Cardiac fibroblast (primary cell): ENCODE measurements around a stretch of chr14.

DNA sequence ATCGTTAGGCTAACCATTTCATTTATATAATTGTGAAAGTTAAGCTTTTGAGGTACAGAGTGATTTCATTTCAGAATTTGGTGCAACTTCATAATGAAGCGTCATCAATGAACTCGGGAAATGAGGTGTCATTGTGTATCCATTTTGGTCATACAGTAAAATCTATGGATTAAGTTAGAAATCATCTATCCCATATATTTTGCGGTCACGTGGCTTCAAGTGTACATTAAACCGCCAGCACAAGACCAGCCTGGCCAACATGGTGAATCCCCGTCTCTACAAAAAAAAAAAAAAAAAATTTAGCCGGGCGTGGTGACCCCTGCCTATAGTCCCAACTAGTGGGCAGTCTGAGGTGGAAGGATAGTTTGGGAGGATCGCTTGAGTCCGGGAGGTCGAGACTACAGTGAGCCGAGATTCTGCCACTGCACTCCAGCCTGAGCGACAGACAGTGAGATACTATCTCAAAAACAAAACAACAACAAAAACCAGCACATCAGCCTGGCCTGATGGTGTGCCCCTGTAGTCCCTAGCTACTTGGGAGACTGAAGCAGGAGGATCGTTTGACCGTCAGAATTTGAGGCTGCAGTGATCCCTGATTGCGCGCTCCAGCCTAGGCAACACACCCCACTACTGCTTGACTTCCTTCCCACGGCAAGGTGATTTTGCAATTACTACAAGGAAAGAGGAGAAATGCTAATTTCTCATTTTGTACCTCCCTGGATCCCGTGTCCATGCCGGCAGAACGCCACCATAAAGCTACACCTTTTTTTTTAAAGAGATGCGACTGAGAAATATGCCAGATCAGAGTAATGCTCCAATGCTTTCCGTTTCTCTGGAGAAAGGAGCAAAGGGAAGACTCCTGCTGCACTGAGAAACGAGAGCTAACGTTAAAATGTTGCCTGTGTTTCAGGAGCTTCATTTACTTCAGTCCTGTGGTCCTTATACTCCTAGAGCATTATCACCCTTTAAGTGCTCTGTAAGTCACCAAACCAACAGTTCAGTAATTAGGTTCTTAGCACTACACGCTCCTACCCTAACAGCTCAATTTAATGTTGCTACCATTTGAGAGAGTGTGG is 756 bp upstream of the SCFD1 start:
- RRBS, result 27% methylated on average over 4 of the region's 27 CpGs

DNA sequence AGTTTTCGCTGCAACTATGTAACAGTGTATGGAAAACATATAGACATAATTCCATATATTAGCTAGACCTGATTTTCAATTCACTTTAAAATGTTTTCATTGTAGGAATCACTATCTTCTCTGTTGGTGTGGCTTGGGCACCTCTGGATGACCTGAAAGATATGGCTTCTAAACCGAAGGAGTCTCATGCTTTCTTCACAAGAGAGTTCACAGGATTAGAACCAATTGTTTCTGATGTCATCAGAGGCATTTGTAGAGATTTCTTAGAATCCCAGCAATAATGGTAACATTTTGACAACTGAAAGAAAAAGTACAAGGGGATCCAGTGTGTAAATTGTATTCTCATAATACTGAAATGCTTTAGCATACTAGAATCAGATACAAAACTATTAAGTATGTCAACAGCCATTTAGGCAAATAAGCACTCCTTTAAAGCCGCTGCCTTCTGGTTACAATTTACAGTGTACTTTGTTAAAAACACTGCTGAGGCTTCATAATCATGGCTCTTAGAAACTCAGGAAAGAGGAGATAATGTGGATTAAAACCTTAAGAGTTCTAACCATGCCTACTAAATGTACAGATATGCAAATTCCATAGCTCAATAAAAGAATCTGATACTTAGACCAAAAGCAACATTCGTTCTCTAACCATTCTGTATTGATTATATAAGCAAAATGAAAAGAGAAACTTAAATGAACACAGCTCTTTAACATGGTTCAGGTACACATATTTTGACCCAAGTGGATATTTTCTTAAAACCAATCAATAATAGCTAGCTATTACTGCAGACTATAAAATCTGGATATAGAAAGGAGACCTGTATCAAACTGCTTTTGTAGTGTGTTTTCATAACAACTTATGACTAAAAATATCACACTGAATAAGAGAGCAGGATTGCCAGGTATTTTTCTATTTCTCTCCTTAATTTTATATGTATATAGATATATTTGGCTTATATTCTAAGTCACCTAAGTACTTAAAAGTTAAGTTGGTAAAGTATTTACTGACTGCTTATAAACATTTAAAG is 15.5 kb downstream of the COCH start:
- RRBS, result no CpG with 5 or more reads among the region's 4 CpGs

DNA sequence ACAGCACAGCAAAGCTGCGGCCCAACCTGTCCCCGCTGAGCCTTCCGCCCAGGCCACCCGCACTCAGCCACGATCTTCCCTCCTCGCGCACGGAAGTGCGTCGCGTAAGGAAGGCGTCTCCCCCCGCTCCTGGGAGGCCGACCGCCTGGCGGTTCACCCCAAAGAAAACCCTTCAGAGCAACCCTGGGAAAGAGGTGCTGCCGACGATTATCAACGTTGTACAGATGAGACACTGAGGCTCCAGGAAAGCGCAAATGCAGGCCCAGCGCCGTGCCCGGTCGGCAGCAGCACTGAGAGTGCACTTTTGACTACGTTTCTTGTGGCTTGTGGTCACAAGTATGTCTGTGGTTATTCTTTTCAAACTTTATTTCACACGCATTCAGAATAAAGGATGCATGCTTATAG is 499 bp upstream of the HECTD1 start:
- RRBS, result no CpG with 5 or more reads among the region's 26 CpGs

DNA sequence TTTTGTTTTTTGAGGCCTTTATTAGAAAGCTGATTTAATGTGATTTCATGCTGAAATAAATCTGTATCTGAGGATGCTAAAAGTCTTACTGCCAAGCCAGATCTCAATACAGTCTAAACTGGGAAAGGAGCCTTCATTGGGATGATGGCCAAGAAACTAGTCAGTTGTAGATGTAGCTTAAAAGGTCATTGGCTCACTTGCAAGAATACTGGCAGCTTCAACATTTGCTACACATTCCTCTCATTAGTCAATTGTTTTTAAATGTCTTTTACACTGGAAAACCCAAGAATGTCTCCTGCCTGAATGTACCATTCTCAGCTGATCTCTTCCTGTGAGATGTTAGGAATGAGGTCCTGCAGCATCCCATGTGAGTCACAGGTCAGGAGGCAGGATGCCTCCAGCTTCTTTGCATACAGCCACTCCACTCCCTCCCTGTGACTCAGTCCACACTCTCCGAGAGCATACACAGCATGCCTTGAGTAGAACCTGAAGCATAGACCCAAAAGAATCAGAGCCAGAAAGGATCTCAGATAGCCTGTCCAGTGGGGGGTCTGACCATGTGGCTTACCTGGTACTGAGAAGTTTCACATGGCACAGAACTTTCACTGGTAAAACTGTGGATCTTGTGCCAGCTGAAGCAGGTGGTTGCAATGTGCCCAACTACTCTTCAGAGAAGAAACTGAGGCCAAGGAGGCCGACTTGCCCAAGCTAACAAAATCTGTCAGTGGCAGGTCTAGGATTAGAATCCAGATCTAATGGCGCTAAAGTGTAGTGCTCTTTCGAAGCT is 56.0 kb upstream of the HECTD1 start:
- RRBS, result no CpG with 5 or more reads among the region's 4 CpGs

GRCh38 chr14:32078800-32079333 is 1.8 kb downstream of the ARHGAP5 start:
- RRBS, result no CpG with 5 or more reads among the region's 8 CpGs

GRCh38 chr14:32484059-32485249 is 155.4 kb downstream of the AKAP6 start:
- RRBS, result no CpG with 5 or more reads among the region's 25 CpGs

DNA sequence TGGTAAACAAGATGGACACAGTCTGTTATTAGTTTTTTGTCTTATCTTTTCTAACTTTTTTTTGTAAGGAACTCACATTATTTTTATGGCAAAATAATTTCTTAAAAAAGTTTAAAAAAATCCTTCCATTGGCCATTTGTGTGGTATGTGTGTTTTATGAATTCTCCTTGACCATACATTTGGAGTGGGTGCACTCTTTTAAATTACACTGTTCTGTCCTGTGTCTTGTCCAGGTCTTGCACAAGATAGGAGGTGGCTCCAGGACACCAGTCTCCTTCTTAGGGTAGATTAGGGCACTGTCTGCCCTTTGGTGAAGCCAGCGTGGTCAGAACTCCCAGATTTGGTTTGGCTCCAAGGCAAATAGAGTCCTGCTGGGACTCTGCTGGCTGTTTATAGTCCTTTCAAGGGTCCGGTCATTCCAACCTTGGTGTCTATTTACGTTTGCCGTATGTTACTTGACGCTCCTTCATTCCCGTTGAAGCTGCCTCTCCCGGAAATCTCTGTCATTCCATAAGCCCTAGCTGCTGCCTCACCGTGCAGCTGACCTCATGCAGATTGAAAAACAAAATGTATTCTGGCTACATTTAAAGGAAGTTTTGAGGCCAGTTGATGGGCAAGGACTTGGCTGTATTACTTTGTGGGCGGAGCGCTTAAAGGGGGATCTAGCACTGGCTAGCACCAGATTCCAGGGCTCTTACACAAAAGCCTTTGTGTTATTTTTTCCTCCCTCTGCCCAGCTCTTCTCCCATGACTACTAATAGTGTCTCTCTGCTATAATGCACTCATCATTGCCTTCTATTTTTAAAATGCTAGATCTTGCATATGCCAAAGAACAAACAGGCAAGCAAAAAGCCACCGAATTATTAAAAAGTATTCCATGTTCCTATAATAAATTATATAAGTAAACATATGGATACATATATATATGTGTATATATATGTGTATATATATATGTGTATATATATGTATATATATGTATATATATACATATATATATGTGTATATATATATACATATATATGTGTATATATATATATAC is 180.7 kb downstream of the AKAP6 start:
- RRBS, result 2% methylated on average over 5 of the region's 11 CpGs

GRCh38 chr14:33611392-33611846 is 339.5 kb downstream of the EGLN3 start:
- RRBS, result no CpG with 5 or more reads among the region's 4 CpGs

DNA sequence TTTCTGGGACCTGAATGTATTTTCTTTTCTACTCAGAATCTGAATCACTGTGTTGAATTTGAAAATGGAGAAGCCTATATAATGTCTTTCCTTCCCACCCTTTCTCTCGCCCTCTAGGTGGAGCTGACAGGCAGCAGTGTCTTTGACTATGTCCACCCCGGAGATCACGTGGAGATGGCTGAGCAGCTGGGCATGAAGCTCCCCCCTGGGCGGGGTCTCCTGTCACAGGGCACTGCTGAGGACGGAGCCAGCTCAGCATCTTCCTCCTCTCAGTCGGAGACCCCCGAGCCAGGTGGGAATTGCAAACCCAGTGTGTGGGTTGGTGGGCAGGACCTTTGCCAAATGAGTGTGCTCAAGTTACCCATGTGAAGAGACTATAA is 274.8 kb downstream of the EGLN3 start:
- RRBS, result no CpG with 5 or more reads among the region's 7 CpGs

GRCh38 chr14:33880831-33881039 is 70.1 kb downstream of the EGLN3 start:
- RRBS, result no CpG with 5 or more reads among the region's 3 CpGs

DNA sequence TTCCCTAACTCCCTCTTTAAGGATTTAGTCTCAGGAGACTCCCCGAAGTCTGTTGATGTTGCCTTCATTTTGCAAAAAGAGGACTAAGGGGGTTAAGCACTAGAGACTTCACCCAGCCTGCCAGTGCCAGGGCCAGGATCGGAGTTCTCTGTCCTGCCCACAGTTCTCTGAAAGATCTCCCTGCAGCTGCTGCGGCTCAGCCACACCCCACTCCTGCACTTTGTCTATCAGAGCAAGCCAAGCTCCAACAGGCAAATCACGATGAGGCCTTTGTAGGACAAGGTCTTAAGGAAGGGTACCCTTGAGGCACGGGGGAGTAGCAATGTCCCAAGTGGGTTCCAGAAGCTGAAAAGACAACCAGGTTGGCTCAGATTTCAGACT is 148.8 kb upstream of the EGLN3 start:
- RRBS, result no CpG with 5 or more reads among the region's 5 CpGs

DNA sequence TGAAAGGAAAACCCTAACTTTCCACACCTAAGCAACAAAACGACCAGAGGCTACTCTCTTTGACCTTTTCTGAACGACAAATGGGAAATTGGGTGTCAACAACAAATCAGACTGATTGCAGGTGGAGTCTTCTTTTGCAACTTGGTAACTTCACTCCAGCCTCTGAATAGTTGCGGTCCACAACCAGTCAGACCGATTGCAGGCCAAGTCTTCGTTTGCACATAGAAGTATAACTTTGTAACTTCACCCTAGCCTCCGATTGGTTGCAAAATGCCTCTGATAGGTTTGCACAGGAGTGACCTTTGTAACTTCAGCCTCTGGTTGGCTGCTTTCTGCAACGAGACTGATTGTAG is 129.4 kb downstream of the SPTSSA start:
- RRBS, result no CpG with 5 or more reads among the region's 7 CpGs

DNA sequence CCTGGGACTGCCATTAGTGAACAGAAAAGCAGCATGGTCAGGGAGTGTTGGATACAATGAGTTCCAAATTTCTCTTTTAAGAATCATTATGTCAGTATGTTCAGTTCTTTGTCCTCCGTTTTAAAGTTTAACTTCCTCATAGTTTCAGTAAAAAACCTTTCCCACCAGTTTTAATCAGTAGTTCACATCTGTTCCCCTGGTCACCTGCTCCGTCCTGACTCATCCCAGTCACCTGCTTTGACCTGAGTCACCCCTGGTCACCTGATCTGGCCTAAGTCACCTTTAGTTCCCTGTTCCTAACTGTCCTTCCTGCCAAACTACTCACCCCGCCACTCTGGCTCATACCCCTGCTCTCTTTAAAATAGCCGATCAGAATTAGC is 36.6 kb downstream of the SPTSSA start:
- RRBS, result no CpG with 5 or more reads among the region's 4 CpGs

- RRBS, result no CpG with 5 or more reads among the region's 34 CpGs
Measured at GRCh38 chr14:34556508-34556794, 16.9 kb upstream of the EAPP start.

- RRBS, result no CpG with 5 or more reads among the region's 5 CpGs
Measured at GRCh38 chr14:34682629-34683193, 31.7 kb downstream of the CFL2 start.

DNA sequence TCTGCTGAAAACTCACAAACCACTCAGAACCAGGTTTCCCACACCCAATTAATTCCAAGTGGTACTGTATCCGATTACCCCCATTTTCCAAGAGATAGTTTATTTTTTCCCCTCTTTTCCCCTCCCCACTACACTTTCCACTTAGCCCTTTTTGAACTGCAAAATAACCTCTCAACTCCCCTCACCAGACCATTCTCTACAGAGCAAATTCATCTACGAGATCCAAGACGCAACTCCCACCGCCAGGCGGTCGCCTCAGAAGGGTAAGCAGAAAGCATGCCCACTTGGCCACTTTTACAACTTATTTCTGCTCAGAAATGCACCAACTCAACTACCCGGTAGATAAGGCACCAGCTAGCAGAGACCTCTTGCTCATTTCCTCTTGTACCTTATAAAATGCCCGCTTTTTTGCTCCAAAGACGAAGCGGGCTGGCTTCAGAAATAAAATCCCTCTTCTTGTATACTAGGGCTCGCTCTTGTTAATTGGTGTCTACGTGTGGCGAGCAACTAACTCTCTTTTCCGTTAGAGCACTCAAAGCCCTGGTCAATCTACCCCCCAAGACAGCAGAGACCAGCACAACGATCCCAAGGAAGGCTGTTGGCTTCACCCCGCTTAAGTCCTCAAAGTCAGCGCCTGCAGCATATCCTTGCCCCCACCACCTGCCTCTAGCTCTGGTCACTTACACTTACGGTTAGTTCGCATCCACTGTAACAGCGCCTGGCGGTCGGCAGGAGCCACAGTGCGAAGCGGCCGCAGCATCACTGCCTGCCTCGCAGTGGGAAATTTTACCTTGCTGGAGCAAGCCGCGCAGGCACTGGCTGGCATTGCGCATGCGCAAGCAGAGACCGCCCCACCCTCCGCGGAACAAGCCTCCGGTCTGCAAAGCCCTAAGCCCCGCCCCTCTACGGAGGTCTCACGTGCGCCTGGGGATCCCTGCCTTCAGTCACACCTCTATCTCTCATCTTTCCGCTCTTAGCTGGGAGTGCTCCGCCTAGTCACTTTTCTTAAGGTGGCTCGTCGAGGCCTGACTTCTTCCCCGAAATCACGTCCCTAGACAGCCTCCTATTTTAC is 716 bp upstream of the SRP54 start:
- RRBS, result no CpG with 5 or more reads among the region's 44 CpGs

DNA sequence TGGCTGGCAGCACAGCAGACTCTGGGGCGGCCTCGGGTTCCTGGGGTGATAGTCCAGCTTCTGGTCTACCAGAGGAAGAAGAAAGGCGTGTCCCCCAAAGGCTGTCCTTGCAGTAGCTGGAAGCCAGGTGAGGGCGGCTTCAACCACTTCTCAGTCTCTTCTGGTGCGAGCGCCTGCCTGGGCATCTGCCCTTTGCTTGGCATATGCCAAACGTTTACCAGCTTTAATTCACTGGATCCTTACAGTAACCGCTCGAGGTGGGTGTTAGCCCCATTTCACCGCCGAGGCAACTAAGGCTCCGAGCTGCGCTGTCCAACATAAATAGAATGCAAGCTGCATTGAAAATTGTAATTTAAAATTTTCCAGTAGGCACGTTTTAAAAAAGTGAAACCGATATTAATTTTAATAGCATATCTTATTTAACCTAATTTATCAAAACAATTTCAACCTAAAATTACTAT is 786 bp downstream of the FAM177A1 start:
- RRBS, result no CpG with 5 or more reads among the region's 15 CpGs

DNA sequence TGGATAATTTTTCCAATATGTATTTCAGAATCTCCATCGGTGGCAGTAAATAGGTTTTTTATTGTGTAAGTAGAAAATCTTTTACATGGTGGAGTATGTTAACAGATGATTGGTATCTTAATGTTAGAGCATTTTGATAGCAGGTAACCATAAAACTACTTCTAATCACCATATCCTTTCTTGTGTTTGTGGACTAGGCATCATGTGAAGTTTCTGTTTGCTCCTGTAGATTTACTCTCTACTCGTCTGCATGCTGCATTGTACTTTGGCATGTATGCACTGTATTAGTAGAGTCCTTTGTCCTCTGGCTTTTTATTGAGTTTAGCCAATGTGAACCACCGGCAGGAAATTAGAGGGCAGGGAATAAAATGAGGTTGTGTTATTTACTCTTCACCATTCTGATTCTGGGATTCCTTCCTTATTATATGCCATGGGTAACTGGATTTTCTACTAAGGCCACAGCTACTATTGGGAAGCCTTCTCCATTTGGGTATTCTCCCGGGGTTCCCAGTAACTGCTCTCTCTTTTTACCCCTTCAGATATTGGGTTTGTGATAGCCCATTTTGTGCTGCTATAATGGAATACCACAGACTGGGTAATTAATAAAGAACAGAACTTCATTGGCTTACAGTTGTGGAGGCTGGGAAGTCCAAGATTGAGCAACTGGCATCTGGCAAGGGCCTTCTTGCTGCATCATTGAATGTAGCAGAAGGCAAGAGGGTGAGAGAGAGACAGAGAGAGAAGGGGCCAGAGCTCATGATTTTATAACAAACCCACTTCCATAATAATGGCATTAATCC is 22.3 kb downstream of the FAM177A1 start:
- RRBS, result no CpG with 5 or more reads among the region's 4 CpGs

DNA sequence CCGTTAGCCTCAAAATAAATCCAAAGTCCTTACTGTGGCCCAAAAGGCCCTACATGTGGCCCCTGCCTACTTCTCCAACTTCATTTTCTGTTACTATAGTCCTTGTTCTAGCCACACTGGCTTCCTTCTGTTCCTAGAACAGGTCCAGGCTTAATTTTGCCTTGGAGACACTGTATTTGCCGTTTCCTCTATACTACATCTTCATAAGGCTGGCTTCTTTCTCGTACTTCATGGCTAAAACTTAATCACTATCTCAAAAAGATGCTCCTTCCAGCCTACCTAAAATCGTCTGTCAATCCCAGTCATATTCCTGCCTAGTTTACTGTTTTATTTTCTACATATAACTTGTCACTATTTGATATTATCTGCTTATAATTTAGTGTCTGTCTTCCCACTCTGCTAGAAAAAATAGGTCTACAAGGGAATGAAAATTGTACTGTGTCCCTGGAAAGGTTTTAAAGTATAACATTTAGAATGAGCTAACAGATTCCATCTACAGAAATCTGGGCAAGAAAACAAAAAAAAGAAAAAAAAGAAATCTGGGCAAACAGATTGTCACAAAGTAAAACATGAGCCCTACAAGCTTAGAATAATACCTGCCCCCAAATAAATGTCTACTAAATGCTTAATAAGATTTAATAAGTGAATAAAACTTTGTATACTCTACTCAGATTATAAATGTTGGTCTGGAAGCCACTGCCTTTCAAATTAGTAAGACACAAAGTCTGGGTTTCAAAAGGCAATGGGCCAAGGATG is 18.5 kb downstream of the PPP2R3C start:
- RRBS, result no CpG with 5 or more reads among the region's 4 CpGs

DNA sequence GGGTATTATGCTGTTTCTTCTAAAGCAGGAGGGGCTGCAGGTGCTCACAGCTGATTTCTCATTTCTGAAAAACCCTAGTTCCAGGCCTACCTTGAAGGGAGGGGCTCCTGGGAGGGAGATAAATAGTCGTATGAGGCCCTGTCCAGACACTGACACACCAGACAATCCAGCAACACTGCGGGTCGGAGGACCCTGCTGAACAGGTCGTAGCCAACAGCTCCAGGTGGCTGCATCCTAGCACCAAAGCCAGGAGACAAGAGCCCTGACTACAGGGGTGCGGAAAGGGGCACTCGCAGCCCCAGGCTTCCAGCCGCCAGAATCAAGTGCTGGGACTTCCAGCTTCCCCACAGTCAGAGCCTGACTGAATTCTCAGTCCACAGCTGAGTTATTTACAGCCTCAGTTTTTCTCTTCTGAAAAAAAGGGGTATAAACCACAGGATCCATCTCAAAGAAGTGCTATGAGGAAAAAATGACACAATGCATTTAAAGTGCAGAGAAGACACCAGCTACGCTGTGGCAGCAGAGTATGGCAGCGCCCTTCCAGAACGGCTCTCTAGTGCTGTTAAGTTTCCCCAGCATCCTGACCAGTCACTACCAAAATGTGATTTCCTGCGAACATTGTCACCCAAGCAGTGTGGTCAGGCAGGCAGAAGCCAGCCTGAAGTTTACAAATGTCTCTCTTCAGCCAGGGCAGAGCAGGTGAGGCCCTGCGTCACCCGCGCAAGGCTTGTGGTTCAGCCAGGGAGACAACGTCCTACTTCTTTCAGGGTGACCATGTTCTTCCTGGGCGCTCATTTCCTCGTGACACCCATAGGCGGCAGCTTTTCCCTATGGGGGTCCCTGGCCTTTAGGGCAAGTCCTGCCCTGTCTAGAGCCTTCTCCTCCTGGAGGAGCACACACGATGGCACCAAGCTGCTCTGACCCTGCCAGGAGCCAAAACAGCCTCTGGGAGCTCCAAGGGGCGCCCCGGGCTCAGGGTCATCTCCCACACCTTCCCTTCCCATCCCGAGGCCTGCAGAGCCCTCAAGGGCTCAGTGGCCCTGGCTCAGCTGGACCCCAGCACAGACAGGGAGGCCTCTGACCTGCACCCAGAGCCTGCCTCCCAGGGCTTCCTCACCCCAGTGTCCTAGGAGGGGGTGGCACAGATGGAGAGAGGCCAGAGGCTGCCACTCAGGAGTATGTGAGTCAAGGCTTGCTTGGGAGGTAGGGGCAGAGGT is 41.6 kb downstream of the PSMA6 start:
- RRBS, result no CpG with 5 or more reads among the region's 22 CpGs